Astrocyte (in vitro differentiated cells and primary cell): ENCODE measurements around a stretch of chr12.

DNA sequence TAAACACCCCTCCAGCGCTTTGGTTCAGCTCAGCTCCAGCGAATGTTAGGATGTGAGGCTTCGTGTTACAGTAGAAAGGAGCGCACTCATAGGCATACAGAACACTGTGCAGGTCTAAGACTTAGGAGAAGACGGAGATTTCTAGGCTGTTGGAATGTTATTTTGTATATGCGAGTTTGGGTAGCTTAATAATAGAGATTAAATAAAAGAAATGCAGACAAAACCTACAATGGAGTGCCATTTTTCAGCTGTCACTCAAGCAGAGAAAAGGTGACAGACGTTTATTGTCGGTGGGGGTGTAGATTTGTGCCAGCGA is 25.7 kb downstream of the SFSWAP start:
- PRO-cap, result no peak
- RRBS, 2 experiments, result no CpG with 5 or more reads among the region's 9 CpGs

DNA sequence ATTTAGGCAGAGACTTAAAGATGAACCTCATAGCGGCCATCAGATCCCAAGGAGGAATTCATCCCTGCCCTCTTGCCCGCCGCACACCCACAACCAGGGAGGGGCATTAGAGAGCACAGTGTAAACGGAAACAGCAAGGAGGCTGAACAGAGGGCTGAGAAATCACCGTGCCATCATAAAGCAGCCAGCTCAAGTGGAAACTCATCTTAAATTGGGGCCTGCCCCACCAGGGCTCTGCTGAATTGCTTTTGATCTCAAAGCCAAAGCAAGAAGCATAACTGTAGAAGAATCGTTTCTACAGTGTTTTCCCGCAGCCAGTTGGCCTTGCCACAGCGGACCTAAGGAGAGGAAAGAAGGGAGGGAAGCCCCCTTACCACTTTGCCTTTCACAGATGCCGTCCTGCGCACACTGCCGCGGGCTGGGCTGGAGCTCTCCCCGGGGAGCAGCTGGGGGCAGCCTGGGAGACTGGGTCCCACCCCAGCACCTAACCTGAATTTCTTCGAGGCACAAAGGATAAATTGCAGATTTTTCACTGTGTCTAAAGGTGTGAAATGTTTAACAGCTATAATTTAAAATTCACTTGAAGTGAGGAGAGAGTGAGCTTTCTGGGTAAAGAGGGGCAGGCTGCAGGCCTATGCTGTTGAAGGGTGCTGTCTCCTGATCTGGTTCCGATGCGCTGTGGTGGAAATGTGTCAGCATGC is 51.8 kb upstream of the MMP17 start:
- PRO-cap, result no peak
- RRBS, 2 experiments, result no CpG with 5 or more reads among the region's 16 CpGs

DNA sequence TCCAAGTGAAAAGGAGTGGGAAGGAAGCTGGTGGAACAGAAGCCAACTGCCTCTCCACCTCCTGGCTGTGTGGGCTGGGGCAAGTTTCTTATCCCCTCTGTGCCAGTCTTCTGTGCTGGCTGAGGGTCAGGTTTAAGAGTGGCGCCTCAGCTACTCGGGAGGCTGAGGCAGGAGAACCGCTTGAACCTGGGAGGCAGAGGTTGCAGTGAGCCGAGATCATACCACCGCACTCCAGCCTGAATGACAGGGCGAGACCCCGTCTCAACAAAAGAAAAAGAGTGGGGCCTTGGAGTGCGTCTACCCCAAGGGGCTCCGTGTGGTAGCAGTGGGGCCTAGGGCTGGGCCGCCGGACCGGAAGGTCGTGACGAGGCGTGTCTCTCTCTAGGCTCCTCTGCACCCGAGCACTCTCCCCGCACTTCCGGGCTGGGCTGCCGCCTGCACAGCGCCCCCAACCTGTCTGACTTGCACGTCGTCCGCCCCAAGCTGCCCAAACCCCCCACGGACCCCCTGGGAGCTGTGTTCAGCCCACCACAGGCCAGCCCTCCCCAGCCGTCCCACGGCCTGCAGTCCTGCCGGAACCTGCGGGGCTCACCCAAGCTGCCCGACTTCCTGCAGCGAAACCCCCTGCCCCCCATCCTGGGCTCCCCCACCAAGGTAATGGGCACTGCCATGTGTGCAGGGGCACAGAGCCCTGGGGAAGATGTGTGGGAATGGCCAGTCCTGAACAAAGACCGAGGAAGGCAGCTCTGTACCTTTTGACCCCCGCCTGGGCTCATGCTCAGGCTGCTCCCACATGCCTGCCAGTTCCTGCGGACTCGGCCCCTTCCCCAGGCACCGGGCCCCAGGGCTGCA is 13.3 kb upstream of the PUS1 start:
- PRO-cap, result no peak
- RRBS, 2 experiments, result 94 to 96% methylated on average over 7 to 8 of the region's 35 CpGs

DNA sequence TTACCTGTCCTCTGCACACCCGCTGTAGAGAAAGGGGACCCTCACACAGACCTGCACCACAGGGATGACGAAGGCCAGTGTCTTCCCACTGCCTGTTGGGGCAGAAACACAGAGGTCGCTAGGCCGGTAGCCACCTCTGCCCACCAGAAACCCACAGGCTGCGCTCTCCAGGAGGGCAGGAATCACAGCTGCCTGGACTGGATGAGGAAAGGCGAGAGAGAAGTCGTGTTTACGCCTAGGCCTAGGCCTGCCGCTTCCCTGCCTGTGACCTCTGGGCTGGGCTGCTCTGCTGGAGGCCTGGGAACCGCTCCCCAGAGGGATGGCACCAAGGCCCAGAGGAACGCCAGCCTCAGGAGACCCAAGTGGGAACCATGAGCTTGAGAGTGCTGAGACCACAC is 1.9 kb downstream of the DDX51 start:
- PRO-cap, result no peak
- RRBS, 2 experiments, result no CpG with 5 or more reads among the region's 11 CpGs

DNA sequence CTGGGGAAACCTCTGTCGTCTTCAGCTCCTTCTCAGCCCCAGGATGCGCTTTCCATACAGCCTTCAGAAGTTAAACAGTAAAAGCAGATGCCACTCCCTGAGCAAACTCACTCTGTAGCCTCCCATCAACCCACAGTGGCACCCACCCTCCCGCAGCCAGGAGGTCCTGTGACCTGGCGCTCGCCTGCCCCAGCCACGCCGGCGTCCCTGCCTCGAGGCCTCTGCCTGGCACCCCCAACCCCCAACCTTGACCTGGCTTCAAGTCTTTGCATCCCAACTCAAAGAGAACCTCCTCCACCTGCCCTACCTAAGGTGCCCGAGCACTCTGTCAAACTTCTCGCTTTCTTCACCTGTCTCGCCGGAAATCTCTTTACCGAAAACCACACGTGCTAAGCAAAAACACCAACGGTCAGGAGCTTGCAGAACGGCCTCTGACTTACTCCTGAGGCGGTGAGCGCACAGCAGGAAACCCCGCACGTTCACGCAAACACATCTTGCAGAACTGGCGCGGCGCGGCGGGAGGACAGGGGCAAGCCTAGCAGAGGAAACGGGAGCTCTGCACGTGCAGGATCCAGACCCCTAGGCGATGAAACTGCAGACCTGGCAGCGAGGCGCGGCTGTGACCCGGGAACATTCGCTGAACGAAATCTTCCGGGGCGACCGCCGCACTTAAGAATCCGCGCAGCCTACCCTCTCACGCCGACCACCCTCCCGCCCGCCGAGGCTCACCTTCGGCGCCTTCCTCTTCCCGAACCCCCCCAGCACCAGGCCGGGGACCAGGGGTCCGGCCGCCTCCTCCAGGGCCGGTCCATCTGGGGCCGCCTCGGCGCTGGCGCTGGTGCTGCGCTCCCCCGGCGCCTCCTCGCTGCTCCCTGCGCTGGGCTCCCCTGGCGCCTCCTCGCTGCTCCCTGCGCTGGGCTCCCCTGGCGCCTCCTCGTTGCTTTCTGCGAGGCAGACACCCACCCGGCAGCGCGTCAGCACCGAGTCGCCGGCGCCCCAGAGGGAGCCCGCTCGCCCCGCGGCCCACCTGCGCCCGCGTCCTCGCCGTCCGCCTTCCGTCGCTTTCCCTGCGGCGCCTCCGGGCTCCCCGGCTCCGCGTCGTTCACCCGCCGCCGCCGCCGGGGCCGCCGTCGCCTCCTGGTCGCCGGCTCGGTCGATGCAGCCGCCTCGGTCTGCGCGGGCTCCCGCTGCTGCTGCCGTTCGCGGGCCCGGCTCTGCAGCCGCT is 741 bp downstream of the DDX51 start:
- PRO-cap, result no peak
- RRBS, 2 experiments, result 2% methylated on average over 33 to 41 of the region's 117 CpGs

- PRO-cap, result no peak
- RRBS, 2 experiments, result 39% methylated on average over 6 of the region's 44 CpGs
Measured at GRCh38 chr12:132178713-132179545, 34.7 kb downstream of the NOC4L start.

- PRO-cap, result no peak
- RRBS, 2 experiments, result 3 to 6% methylated on average over 24 to 25 of the region's 56 CpGs
Measured at GRCh38 chr12:132205019-132205970, 61.0 kb downstream of the NOC4L start.

- PRO-cap, result no peak
- RRBS, 2 experiments, result no CpG with 5 or more reads among the region's 21 CpGs
Measured at GRCh38 chr12:132222410-132222906, 78.2 kb downstream of the NOC4L start.

DNA sequence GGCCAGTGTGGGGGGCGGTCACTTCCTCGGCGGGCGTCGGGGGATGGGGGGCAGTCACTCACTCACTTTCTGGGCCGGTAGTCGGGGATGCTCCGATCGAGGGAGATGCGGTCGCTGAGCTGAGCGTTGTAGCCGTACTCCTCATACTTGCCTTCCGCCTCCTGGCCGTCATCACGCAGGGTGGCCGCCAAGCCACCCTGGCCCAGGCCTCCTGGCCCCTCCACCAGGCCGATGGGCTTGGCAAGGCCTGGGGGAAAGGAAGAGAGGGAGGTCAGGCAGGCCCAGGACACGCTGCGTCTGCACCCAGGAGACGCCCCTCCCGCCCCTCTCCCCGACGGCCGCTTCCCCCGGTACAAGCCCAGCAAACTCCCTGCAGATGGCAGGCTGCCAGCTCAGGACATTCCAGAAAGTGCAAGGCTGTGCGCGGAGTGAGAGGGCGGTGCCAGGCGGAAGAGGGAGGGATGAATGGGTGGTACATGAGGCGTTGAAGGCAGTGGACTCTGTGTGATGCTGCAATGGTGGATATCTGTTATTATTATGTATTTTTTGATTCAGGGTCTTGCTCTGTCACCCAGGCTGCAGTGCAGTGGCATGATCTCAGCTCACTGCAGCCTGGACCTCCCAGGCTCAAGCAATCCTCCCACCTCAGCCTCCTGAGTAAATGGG is 43.1 kb downstream of the GALNT9 start:
- PRO-cap, result no peak
- RRBS, 2 experiments, result no CpG with 5 or more reads among the region's 31 CpGs

- PRO-cap, result no peak
- RRBS, 2 experiments, result 35 to 43% methylated on average over 6 to 8 of the region's 37 CpGs
Measured at GRCh38 chr12:132558696-132559297, 51.6 kb downstream of the LRCOL1 start.

DNA sequence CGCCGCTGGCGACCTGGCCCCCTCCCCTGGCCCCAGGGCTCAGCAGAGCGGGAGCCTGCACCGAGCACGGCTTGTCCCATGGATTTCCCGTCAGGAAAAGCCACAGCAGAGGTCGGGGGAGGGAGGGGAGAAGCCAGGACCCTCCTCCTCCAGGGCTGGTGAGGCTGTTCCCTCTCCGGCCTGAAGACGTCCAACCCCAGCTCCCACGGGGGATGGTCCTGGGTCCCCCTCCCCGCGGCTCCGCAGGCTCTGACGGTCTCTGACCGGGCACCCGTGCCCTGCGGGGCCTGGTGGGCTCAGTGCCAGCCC is 6.7 kb downstream of the LRCOL1 start:
- PRO-cap, result no peak
- RRBS, 2 experiments, result 9 to 11% methylated on average over 6 to 10 of the region's 18 CpGs

DNA sequence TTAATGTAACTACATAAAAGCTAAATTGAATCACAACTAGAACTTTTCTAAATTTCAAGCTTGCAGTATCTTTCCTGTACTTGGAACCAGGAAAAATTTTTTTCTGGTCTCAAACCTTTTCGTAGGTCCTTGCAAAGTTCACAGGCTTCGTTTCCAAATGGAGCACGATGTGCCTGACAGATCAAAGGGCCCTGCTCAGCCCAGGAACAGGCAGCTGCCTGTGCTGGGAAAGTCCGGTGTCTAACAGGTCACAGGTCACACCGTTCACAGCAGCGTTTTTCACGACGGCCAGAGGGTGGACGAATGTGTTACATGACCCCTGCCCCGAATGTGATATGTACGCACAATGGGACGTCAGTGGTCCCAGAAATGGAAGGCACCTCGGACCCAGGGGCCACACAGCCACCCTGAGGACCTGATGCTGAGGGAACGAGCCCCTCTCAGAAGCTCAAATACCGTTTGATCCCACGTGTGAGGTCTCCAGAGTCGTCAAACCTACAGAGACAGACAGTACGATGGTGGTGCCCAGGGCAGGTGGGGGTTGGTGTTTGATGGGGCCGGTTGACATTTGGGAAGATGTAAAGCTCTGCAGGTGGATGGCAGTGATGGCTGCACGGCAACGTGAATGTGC is 1.5 kb downstream of the LRCOL1 start:
- PRO-cap, result no peak
- RRBS, 2 experiments, result 66% methylated on average over 1 of the region's 21 CpGs; no CpG with 5 or more reads in 1 of the 2 experiments

GRCh38 chr12:132695202-132696150 is 8.1 kb downstream of the PXMP2 start:
- PRO-cap, result no peak
- RRBS, 2 experiments, result no CpG with 5 or more reads among the region's 19 CpGs

GRCh38 chr12:132708267-132708624 is 2.4 kb upstream of the PGAM5 start:
- PRO-cap, result no peak
- RRBS, 2 experiments, result no CpG with 5 or more reads among the region's 3 CpGs

- PRO-cap, result unidirectional peak, minus-strand start at chr12:132720746
- RRBS, 2 experiments, result 84 to 96% methylated on average over 3 to 7 of the region's 28 CpGs
Measured at GRCh38 chr12:132720580-132721487, 10.2 kb downstream of the PGAM5 start.

GRCh38 chr12:132835492-132835891 is 6.8 kb upstream of the GOLGA3 start:
- PRO-cap, result no peak
- RRBS, 2 experiments, result no CpG with 5 or more reads among the region's 18 CpGs

- PRO-cap, result no peak
- RRBS, 2 experiments, result no CpG with 5 or more reads among the region's 10 CpGs
Measured at GRCh38 chr12:132955345-132955682, 792 bp downstream of the ZNF605 start.